AG04450 (cell line): ENCODE measurements around a stretch of chr17.

DNA sequence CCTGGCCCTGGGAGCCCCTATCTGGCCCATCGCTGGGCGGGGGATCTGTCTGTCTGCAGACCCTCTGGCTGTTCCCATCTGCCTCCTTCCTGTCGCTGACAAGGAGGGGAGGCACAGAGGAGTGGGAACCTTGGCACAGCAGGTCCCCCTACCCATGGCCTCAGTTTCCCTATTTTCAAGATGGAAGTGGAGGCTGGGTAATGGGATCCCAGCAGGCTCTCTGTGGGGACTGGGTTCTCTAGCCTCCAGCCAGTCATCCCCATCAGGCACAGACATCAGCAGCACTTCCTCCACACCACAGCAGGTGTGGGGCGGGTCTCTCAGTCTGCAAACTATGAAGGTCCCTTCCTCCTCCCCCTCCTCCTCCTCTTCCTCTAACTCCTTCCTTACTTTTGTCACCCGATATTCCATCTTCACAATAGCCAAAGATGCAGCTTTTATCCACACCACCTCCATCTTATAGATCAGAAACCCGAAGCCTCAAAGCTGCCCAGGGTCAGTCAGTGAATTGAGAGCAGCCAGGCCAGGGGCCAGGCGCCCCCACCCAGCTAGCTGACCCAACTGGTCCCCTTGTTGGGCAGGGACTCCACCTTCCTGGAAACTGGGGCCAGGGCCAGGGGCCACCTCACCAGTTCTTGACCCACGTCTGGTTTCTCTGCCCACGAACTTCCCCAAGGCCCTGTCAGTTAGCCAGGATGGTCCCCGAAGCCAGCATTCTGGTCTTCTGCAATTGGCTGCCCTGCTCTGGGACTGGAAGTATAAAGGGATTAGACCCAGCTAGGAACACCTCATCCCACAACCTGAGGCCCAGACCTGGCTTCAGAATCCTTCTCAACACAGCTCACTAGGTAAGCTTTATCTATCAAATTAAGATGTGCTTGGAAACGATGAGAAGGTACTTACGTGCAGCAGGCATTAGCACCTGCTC is 2.5 kb downstream of the FAM83G start:
- CAGE, long polyA plus RNA, result no peak
- RRBS, result no CpG with 5 or more reads among the region's 12 CpGs

- CAGE, long polyA plus RNA, result no peak
- RRBS, result no CpG with 5 or more reads among the region's 61 CpGs
Observed at GRCh38 chr17:19063321-19064277, 16.8 kb upstream of the GRAP start.

- CAGE, long polyA plus RNA, result no peak
- RRBS, result no CpG with 5 or more reads among the region's 45 CpGs
Observed at GRCh38 chr17:19187943-19188617, 49.1 kb upstream of the EPN2 start.

DNA sequence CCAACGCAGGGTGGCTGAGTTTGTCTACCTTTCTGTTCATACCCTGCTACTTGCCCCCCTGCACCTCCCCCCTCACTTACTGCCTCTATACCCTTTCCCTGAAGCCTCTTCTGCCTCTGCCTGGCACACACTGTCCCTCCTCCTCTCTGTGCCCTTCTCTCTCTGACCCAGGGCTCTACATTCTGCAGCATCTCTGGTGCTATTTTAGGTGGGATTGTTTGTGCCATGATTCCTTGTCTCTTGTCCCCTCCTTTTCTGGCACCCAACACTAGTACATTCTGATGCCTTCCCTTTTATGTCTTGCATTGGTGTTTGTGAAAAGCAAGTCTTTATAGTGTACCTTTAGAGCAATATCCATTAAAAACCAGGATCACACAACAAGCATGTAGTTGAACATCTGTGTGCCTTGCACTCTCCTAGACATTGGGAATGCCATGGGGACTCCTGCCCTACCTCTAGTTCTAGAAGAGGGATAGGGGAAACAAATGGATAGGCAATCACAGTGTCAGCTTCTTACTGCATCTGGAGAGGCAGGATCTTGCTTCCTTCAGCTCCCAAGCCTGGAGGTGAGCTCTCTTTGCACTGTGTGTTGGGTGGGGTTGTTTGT is 13.7 kb downstream of the EPN2 start:
- CAGE, long polyA plus RNA, result no peak
- RRBS, result no CpG with 5 or more reads among the region's 1 CpG

- CAGE, long polyA plus RNA, result no peak
- RRBS, result no CpG with 5 or more reads among the region's 29 CpGs
Observed at GRCh38 chr17:19336568-19337708, 25.6 kb downstream of the B9D1 start.

- CAGE, long polyA plus RNA, result no peak
- RRBS, result no CpG with 5 or more reads among the region's 2 CpGs
Observed at GRCh38 chr17:19397672-19397871, 10.6 kb upstream of the MFAP4 start.

- CAGE, long polyA plus RNA, result no peak
- RRBS, result no CpG with 5 or more reads among the region's 6 CpGs
Observed at GRCh38 chr17:19644410-19644950, 4.1 kb upstream of the ALDH3A2 start.

DNA sequence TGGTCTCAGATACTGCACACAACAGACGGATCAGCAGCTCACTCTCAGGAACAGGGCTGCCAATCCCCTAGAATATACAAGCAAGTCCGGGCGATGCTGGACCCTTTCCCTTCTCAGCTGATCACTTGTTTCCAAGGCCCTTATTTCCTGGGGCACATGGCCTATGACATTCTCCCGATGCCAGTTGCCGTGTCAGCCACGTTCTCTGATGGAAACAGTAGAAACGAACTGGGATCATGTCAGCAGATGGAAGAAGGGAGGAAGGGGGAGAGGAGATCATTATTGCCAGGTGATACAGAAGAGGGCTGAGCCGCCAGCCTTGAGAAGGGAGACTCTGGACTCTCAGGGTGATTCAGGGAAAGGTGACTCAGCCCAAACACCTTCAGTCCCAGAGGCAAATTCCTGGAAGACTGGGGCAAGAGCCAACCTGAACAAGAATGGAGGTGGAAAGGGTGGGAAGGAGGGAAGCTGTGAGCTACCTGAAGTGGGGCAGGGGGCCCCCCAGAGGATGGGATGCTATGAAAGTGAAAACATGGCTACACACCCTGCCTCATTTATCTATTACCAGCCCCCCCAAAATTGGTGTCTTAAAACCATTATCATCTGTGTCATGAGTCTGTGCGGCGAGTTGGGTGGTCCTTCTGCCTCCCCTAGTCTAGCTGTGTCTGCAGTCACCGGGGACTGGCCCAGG is 2.9 kb upstream of the SLC47A2 start:
- CAGE, long polyA plus RNA, result no peak
- RRBS, result no CpG with 5 or more reads among the region's 11 CpGs

DNA sequence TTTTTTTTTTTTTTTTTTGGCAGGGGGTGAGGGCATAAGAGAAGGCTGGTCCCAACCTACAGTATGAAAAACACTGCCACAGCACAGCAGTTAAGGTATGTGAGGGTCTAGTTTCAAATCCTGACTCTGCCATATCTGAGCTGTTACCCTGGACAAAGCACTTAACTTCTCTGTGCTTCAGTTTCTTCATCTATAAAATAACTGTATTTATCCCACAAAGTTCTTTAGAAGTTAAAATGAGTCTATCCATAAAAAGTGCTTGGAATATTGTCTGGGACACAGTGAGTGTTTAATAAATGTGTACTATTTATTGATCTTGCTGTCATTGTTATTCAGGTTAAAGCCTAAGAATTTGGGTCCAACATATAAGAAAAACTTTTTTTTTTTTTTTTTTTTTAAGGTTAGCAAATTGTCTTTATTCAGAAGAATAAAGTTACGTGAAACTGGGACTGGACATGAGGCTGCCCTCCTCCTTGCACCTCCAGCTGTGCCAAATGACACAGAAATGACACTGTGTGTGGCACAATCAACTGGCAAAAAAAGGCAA is 31.3 kb downstream of the AKAP10 start:
- CAGE, long polyA plus RNA, result no peak
- RRBS, result no CpG with 5 or more reads among the region's 1 CpG

GRCh38 chr17:19975596-19976379 is 1.8 kb downstream of the AKAP10 start:
- CAGE, long polyA plus RNA, result no peak
- RRBS, result no CpG with 5 or more reads among the region's 10 CpGs

GRCh38 chr17:20016829-20017360 is 7.7 kb downstream of the SPECC1 start:
- CAGE, long polyA plus RNA, result no peak
- RRBS, result no CpG with 5 or more reads among the region's 16 CpGs

DNA sequence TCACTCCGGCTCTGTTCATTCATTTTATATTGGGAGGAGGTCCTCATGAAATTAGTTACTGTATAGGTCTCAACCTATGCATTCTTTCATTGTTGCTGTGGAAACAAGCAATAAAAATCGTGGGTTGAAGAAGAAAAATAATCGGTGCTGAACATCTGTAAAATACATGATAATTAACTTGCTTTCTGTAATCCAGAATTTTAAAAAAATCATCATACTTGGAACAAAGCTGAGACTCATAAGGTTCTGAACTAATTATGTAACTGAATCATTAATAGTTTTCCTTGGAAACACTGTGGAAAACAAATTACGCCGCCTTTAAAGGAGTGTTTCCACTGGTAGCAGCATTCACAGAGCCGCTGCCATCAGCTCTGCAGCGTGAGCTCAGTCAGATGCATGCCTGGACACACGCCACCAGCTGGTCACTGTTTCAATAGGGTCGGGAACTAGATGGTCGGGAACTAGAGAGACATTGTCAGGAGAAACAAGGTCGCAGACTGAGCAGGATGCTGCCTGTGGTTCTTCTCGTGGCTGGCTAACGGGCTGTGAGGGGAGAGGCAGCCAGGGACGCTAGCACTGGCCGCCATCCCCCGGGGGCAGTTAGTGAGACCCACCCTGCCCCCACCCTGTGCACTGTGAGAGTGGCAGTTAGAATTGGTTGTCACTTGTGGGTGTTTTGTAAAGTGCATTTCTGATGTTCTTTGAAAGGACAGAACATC is 86.1 kb downstream of the SPECC1 start:
- CAGE, long polyA plus RNA, result no peak
- RRBS, result no CpG with 5 or more reads among the region's 16 CpGs

DNA sequence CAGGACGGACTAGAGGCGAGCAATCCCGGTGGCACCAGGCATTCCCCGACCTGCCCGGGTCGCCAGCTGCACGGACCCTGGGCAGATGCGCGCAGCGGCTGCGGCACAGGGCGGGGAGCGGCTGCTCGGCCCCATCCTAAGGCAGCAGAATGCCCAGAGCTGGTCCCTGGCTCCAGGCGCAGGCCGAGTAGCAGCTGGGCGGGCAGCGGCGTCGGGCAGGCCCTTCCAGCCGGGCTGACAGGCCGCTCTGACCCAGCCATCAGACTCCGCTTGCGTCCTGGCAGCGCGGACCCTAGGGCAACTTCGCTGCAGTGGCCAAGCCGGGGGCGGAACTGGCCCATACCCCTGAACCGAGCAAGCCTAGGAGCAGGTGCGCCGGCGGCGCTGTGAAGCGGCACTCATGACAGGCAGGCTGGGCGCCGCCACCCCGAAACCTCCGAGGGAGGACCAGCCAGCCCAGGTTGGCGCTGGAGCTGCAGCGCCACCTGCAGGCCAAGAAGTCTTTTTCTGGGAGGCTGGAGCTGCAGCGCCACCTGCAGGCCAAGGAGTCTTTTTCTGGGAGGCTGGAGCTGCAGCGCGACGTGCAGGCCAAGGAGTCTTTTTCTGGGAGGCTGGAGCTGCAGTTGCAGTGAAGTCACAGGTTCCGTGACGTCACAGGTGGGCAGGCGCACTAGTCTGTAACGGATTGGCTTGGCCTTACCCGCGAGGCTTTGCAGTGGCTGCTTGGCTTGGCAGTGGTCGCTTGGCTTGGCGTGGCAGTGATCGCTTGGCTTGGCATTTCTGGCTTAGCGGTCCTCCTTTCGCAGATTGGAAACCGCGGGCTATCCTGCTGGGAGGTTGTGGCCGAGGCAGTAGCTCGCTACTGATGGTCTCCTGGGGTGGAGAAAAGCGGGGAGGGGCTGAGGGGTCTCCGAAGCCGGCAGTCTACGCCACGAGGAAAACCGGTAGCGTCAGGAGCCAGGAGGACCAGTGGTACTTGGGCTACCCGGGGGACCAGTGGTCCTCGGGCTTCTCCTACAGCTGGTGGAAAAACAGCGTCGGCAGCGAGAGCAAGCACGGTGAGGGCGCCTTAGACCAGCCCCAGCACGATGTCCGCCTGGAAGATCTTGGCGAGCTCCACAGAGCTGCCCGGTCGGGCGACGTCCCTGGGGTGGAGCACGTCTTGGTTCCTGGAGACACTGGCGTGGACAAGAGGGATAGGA is 146.5 kb downstream of the LGALS9B start:
- CAGE, long polyA plus RNA, result no peak
- RRBS, result no CpG with 5 or more reads among the region's 83 CpGs

DNA sequence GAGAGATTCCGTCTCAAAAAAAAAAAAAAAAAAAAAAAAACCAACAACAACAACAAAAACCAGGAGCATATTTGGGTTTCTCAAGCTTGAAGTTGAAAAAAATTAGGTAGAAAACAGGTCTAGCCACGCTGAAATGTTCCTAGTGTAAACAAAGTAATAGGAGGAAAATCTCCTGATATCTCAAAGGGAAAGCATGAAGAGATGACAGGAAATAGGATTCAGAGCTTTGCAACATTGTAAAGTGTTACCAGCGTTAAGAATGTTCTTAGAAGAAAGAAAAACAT is 48.5 kb upstream of the CDRT15L2 start:
- CAGE, long polyA plus RNA, result no peak
- RRBS, result no CpG with 5 or more reads among the region's 3 CpGs

GRCh38 chr17:21028790-21029494 is 13.9 kb downstream of the USP22 start:
- CAGE, long polyA plus RNA, result no peak
- RRBS, result no CpG with 5 or more reads among the region's 11 CpGs

DNA sequence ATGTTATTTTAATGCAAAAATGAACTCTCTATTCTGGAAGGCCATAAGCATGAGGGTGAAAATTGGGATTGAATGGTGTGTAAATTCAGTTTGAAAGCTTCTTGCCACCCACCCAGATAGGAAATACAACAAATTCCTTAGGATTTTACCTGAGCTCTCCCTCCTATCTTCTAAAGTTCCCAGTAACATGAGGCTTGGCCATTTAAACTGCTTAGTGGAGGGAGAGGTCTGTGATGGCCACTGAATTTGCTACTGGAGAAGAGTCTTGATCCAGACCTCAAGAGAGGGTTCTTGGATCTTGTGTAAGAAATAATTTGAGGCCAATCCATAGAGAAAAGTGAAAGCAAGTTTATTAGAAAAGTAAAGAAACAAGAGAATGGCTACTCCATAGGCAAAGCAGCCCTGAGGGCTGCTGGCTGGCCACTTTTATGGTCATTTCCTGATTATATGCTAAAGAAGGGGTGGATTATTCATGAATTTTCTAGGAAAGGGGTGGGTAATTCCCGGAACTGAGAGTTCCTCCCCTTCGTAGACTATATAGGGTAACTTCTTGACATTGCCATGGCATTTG is 4.2 kb downstream of the DHRS7B start:
- CAGE, long polyA plus RNA, result no peak
- RRBS, result no CpG with 5 or more reads among the region's 2 CpGs

- CAGE, long polyA plus RNA, result no peak
- RRBS, result no CpG with 5 or more reads among the region's 9 CpGs
Observed at GRCh38 chr17:21206493-21207234, 7.3 kb downstream of the TMEM11 start.

- CAGE, long polyA plus RNA, result start-site peak on the minus strand at chr17:21275827-21275866, 15 and 13 reads in 2 replicates
- RRBS, result 3% methylated on average over 20 of the region's 58 CpGs
Observed at GRCh38 chr17:21275733-21276521, 8.6 kb upstream of the MAP2K3 start.

DNA sequence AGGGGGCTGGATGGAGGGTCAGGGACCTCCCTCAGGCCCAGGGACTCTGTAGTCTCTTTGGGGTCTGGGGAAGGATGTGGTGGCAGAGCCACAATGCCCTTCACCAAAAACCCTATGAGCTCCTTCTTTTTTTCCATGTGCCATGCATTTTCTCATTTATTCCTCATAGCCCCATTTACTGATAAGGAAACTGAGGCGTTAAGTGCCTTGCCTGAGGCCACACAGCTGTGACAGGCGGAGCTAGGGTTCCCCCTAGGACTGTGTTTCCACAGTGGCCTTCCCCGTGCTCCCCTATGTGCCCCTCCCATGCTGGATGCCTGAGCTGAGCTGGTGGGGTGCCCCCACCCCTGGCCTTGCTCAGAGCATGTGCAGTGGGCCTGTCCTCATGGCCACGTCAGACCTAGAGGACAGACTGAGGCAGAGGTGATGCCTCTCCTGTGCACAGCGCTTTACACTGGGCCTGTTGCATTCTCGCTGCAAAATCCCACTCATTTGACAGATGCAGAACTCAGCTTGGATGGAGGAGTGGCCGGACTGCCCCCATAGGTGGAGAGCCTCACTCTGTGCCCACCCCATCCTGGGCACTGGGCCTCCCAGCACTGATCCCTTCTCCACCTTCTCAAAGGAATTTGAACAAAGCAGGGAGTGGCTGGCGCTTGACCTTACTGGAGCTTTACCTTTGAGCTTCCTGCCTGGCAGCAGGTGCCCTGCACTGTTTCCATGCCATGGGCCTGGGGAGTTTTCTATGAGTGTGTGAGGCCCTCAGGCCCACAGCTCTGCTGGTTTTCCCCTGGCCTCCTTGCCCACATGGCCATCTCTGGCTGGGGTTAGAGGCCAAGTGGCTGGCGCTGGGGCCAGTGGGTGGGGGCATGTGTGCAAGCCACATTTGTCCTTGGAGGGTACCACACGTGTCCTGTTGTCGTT is 2.6 kb downstream of the MAP2K3 start:
- CAGE, long polyA plus RNA, result no peak
- RRBS, result no CpG with 5 or more reads among the region's 11 CpGs

DNA sequence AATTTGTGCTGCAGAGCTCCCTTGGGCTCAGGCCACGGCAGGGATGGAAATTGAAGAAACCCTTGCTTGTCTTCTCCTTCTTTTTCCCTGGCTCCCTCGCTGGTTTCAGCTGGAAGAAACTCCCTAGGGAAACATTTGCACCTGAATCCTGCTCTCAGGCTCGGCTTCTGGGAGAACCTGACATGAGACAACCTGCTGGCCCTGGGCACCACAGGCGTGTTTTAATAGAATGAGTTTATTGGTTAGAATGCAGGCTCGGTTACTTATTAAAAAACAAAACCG is 37.8 kb downstream of the MAP2K3 start:
- CAGE, long polyA plus RNA, result no peak
- RRBS, result no CpG with 5 or more reads among the region's 6 CpGs